ENCODE results near the gene MYT1.

DNA sequence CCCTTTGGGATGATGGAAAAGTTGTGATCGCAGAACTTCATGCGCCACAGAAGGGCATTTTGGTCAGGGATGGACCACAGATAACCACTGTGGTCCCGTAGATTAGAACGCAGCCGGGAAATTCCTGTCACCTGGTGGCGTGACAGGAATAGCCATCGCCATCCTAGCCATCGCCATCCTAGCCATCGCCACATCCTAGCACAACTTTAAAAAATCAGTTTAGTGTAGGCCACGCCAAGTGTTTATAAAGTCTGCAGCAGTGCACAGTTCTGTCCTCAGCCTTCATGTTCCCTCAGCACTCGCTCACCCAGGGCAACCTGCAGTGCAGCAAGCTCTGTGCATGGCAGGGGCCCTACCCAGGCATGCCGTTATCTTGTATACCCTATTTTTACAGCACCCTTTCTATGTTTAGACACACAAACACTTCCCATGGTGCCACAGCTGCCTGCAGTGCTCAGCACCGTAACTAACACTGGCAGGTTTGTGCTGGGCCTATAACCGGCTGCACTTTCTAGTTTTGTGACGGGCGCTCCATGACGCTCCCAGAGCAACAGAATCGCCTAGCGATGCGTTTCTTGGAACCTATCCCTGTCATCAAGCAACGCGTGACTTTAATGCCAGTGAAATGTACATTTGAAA lies 43.8 kb downstream of the ZBTB46 start:
- PRO-cap: no peak

- PRO-cap: no peak
Observed at GRCh38 chr20:63863321-63863744, 1.7 kb upstream of the TPD52L2 start.

DNA sequence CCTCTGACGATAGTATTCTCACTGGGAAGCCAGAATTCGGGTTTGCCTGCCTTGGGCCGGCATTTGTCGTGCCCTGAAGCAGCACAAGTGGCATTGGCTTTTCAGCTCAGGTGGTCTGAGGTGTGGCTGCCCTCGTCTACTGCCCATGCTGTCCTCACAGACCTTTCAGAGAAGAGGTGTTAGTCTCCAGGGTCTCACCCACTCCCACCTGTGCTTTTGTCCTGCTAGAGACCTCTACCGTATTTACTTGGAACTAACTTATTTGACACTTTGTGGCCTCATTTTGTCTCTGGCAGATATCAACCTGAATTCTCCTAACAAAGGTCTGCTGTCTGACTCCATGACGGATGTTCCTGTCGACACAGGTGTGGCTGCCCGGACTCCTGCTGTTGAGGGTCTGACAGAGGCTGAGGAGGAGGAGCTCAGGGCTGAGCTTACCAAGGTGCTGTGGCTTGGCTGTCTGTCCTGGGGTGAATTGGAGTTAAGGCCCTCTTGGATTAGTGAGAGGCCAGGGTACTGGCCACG lies 4.0 kb downstream of the TPD52L2 start:
- PRO-cap: no peak

DNA sequence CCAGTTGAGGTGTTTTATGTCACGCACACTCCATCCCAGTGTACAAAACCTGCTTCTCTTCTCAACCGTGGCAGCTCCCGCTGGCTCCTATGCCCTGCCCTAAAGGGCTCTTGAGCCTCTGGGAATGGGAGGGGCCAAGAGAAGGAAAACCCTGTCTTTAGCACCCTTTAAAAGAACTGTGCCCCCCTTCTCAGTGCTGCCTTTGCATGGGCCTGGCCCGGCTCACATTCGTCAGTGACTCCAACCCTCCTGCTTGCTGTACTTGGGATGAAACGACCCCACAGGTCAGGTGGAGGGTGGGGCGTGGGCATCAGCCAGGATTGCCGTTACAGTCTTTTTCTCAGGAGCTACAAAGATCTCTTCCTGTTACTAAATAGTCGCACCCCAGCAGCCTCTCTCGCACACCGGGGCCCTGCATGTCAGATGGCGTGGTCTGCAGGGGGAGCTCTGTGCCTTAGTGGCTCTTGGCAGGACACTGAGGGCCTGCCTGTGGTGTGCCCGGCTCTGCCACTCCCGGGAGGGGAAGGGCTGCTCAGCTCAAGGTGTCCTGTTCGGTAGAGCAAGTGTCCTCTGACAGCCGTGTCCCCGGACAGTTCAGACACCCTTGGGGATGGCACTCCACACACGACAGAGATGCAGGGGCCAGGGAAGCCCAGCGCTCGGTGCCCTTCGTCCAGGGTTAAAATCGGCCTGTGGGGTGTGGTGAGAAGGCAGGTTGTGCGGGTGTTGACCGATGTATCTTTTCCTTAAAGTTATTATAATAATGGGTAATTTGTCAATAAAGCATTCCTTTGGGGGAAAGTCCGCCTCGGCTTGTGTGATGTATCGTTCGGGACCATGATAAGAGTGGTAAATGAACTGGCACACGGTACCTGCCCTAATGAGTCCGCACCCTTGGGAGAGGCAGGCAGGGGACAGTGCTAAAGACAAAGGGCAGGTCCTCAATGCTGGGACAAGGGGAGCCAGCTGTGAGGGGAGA lies 3.9 kb upstream of the DNAJC5 start:
- PRO-cap: no peak

- PRO-cap: no peak
Observed at GRCh38 chr20:63894103-63894826, 661 bp upstream of the DNAJC5 start.

- PRO-cap: no peak
Observed at GRCh38 chr20:63906813-63907760, 12.2 kb downstream of the DNAJC5 start.

GRCh38 chr20:64050378-64050911 lies 1.0 kb upstream of the SOX18 start:
- PRO-cap: no peak

DNA sequence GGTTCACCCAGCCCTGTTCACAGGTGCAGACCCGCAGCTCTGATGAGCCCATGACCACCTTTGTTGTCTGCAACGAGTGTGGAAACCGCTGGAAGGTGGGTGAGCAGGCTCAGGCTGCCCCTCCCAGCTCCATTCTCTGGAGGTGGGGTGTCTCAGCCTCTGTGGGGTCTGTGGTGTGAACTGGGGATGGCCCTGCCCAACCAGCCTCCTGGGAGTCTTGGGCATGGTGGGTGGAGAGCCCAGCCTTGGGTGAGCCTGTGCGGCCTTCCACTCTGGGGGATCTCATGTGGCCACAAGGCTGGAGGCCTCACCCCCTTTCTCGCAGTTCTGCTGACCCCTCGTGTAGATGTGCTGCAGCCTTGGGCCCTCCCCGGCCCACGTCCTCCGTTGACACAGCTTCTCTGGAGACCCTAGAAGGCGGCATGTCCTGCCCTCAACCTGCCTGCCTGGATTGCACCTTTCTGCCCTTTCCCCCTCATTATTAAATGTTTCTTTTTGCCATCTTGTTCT lies 7.4 kb downstream of the RGS19 start:
- PRO-cap: no peak

- PRO-cap: no peak
Observed at GRCh38 chr20:64163901-64164915, at the start of gene MYT1. Gene MYT1, plus strand, starts transcription at chr20:64164452.

Data from osteocyte (in vitro differentiated cells).